SUDHL5 (cell line): Measurements from ENCODE around the genes FSD1L and TMEM38B.

DNA sequence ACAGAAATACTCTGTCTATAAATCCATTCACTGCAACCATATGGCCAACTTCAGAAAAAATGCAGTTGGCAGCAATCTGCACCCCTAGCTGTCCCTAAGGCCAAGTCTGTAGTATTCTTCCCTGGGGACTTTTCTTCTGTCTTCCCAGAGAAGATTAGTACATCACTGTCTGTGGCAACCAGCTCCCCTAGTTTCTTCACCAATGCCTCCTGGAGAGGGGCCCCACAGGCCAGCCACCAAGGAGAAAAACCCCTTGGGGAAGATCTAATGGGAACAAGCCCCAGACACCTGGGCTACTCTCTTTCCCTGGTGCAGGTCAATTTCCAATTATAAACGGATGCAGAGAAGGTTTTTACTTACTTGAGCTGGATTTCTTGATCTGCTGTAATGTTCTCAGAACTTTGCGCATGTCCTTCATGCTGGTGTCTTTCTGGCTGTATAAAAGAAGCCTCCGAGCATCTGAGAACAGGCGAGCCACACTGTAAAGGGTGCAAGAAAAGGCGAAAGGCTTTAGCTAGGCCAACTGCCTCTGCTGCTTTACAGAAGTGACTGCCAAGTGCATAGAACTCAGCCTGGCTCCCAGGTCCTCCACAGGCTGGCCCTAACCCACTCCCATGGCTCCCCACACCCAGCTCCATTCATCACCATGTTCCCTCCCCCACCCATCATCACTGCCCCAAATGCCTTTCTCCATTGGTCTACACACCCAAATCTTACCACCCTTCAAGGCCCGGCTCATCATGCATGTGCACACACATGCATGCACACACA is 45.1 kb downstream of the ABCA1 start:
- PRO-cap: no peak

DNA sequence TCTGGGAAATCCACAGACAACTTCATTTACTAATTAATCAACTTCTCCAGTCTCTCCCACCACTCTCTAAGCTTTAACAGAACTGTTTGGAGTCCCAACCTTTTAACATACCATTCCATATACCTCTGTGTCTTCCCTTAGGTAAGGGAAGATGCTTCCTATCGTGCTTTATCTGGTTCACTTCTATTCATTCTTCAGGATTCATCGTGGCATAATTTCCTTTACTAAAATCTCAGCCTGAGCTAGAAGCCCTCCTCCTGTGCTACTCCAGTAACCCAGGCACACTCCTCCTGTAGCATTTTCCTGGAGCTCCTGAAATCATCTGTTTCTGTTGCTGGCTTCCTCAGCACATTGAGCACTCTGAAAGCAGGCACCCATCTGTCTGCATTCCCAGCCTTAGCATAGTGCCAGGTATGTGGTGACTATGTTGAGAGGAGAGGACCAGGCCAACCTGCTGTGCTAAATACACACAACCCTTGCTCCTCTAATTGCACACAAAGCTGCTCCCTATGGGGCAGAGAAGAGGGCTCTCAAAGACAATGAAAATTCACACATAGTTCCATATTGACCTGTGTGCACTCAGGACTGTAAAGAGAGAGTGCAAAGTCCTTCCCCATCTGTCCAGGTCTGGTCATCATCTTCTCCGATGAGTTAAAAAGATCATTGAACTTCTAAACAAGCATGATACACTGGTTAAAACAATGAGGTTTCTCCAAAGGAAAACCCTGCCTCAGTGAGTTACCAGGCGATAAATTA is 38.5 kb downstream of the ABCA1 start:
- PRO-cap: no peak

DNA sequence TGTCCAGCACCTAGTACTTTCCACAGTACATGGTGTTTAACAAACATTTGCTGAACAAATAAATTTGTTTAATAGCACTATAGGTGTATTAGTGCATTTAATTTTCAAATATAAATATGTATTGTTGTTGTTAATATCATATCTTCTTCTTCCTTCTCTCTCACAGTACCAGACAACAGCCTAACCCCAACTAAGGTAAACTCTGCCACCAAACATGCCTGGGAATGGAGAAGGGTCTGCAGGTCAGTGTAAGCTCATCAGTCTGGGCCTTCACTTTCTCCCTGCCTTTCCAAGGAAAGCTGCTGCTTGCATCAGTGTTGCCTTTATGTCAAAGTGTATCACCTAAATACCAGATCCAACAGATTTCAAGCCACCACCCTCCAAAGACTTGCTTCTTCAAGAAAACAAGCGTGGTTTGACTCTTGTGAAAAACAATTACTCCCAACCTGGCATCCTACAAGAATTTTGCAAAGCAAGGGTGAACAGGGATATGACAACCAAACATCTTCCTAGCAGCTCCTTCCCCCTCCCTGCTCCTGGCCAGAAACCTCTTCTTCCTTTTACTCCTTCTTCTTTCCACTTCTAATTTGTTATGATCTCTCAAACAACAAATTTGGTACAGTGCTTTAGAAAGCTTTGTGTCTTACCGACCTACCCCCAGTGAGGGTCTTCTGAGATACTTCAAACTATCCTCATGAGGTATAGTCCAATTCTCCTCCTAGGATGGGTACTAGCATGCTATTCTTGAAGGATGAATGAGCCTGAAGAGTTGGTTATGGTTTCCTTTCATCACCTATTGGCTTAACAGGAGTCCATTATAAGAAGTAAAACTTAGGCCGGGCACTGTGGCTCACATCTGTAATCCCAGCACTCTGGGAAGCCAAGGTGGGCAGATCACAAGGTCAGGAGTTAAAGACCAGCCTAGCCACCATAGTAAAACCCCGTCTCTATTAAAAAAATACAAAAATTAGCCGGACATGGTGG is 9.2 kb downstream of the ABCA1 start:
- PRO-cap: no peak

DNA sequence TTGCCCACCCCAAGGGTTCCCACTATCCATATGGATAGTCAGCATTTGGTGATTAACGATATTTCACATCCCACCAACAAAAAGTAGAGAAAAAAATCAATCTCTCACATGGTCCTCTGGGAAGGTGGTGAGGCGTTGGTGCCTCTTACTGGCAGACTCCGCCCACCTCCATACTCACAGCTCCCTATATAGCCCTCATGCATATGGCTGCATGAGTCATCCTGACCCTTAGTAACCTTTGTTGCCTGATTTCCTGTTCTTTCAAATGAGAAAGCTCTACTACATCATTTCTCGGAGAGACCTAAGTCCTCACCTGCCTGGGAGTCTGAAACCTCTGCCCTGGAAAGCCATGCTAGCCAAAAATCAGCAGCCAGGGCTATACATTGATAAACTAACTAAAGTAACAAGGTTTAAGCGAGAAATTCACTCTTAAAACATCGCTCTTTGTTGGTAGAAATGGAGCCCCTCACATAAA is 33.3 kb upstream of the ABCA1 start:
- PRO-cap: no peak

DNA sequence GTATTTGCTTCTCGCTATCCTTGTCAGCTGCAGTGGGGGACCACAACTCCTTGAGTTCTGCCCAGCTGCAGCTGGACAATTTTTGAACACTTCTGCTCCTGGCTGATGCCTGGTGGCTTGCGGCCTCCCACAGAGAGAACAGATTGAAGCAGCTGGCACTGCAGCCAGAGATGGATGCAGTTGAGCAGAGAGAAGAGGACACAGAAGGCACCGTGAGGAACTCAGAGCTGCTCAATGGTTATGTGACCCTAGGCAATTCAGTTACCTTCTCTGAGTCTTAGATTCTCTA is 134.5 kb upstream of the ABCA1 start:
- PRO-cap: no peak

DNA sequence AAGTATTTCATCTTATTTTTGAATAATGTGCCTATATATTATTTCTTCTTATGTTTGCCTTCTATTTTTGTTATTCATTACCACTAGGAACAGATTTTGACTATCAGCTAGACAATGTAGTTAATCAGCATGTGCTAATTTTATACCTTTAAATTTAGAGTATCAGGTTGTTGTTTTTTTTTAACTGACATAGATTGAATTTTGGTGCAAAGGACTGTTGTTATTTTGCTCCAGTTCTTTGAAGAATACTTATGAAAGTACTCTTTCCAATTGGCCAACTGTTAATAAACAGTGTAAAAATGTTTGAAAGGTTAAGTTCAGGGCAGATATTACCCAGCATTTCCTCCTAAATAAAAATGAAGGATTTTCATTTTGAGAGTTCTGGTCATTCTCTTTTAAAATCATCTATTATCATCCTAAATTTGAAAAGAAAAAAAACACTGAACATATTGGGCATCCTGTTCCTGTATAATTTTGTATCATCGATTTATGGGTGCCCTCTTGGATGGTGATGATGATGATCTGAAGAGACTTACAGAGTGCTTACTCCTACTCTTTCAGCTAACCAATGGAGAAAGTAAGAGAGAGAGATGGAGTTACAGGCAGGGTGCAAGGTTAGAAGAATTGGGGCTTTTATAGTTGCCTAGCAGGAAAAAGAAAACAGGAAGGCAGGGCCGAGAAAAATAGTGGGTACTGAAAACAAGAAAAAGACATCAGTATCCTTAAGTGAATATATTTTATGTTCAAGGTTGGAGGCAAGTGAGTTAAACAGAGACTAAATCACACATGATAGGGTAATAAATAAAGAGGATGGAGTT is 94.6 kb upstream of the FSD1L start:
- PRO-cap: no peak

DNA sequence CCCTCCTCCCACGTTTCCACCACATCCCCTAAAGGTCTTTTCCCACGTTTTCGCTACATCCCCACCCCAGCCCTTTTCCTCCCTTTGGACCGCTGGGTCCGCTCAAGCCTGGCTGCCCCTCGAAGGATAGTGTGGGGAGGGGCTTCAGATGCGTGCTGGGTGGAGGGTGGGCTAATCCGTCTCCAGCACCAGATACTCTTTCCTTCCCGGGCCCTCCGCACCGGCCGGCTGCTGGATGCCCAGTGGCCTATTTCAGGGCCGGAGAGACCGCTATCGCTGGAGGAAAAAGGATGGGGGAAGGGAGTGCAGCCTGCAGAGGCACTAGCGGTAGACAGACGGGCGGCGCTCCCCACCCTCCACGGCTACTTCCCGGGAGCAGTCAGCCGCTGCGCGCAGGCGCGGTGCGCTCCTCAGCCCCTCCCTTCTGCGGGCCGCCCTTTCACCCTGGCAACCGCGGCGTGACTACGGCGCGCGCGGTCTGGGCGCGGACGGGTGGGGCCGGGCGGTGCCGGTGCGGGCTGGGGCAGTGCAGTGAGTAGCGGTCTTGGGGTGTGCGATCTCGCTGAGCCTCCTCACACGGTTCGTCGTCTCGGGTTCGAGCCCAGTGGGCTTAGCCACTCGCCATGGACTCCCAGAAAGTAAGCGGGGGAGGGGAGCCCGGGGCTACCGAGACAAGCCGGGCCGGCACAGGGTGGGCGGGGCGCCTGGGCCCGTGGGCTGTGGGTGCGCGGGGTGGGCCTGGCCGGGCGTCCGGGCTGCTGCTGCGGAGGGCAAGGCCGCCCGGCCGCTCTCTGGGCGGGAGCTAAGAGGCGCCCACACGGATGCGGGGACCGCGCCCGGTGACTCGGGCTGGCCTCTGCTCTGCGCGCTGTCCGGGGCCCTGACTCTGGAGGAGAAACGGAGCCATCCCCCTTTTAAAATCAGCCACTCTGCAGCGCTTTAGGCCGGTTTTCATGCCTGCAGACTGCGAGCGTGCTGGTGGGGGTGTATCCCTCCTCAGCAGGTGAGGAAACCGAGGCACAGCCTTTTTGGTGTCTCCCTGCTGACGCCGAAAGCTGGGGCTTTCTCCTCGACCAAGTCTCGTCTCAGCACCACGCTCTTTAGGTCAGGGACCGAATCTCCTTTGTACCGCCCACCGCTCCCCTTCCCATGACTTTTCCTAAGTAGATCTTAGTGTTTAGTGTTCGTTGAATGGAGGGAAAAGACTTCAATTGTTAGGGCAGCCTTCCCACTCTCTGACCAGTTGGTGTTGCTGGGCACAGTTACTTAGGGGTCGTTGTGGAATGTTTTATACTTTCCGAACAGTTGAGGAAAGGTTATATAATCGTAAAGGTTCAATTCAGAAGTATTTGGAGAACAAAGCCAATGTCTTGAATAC is at the start of gene FSD1L:
Gene FSD1L, plus strand, starts transcription at position 437 of the 1,378 bp plus-strand sequence.
- PRO-cap: bidirectional peak, plus-strand start at position 529 of the sequence, minus-strand start at position 369 of the sequence; unidirectional peak, plus-strand start at position 818 of the sequence

DNA sequence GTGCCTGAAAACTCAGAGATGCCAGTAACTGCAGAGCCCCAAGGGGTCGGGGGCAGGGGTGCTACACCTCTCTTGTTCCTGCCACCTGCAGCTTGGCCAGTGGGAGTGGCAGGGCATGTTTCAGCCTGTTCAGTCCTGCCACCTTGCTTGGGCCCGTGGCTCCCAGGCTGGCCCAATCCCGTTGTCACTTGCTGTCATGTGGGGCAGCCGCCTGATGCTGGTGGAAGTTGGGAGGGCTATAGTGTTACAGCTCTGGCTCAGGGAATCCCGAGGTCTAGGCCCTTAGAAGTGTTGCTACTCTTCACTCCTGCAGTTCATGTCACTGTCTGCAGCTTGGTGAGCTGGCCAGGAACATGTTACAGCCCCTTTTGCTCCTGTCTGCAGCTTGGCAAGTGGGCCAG is 10.1 kb downstream of the FSD1L start:
- PRO-cap: no peak

- PRO-cap: bidirectional peak, plus-strand start at chr9:105694620, minus-strand start at chr9:105694411; unidirectional peak, plus-strand start at chr9:105694942; bidirectional peak, plus-strand start at chr9:105695248, minus-strand start at chr9:105695173
These were observed at the start of gene TMEM38B for GRCh38 chr9:105694290-105695335. Gene TMEM38B (plus strand): TSS chr9:105694541.

- PRO-cap: no peak
These were observed 164.7 kb upstream of the ZNF462 start for GRCh38 chr9:106698247-106698684.

DNA sequence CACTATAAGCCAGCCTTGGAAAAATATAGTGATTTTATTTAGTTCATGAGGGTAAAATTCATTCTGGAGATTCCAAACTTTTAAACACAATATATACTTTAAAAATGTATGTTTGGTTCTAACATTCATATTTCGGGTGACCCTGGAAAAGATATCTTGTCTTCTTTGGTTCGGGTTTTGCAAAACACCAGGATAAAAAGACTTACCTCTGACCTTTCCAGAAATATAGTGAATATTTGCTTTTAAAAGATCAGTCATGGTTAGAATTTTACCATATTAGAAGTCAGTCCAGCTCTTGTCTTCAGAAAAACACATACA is 33.6 kb upstream of the ZNF462 start:
- PRO-cap: no peak

DNA sequence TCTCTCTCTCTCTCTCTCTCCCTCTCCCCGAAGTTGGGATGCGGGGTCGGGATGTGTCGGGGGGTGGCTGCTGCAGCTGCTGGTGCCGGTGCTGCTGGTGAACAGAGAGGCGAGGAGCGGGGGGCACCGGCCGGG is 992 bp downstream of the ZNF462 start:
- PRO-cap: no peak

DNA sequence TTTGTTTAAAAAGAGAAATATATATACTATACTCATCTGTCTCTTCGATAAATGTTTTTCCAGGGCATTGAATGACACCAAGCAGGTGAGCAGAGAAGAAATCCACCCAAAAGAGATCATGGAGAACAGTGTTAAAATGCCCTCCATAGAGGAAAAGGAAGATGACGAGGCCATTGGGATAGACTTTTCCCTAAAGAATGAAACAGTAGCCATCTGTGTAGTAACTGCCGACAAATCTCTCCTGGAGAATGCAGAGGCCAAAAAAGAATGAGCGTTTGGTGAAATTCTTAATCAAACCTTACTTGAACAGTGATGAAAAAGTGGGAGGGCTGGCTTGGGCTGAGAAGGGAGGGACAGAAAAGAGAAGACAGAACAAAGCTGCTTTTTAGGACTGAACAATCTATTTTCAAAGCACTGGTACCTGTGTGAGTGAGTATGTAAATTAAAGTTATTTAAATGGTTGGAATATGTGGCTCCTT is 147.8 kb downstream of the ZNF462 start:
- PRO-cap: no peak

- PRO-cap: no peak
These were observed 105.9 kb upstream of the RAD23B start for GRCh38 chr9:107177197-107177497.

DNA sequence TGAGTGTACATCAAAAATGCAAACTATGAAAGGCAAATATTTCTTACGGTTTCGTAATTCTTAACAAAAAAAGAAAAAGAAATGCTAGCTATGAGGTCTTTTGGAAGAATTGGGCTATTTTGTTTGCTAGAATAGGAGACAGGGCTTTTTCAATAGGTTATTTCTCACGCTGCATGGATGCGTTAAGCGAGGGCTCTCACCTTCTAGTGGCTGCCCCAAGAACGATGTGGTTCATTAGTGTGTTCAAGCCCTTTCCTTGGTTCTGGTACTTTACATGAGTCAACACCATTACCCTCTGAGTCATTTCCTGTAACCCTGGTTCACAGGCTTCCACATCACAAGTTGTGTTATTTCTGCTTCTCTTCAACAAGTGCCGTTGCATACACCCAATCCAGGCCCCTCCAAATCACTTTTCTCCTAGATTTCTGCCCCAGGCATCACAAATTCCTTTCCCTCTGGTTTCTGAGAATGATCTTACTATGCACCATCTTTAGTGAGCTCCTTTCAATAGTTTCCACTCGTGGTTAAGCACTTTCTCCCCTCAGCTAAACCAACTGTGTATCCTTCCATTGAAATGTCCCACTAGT is 69.6 kb upstream of the RAD23B start:
- PRO-cap: no peak

DNA sequence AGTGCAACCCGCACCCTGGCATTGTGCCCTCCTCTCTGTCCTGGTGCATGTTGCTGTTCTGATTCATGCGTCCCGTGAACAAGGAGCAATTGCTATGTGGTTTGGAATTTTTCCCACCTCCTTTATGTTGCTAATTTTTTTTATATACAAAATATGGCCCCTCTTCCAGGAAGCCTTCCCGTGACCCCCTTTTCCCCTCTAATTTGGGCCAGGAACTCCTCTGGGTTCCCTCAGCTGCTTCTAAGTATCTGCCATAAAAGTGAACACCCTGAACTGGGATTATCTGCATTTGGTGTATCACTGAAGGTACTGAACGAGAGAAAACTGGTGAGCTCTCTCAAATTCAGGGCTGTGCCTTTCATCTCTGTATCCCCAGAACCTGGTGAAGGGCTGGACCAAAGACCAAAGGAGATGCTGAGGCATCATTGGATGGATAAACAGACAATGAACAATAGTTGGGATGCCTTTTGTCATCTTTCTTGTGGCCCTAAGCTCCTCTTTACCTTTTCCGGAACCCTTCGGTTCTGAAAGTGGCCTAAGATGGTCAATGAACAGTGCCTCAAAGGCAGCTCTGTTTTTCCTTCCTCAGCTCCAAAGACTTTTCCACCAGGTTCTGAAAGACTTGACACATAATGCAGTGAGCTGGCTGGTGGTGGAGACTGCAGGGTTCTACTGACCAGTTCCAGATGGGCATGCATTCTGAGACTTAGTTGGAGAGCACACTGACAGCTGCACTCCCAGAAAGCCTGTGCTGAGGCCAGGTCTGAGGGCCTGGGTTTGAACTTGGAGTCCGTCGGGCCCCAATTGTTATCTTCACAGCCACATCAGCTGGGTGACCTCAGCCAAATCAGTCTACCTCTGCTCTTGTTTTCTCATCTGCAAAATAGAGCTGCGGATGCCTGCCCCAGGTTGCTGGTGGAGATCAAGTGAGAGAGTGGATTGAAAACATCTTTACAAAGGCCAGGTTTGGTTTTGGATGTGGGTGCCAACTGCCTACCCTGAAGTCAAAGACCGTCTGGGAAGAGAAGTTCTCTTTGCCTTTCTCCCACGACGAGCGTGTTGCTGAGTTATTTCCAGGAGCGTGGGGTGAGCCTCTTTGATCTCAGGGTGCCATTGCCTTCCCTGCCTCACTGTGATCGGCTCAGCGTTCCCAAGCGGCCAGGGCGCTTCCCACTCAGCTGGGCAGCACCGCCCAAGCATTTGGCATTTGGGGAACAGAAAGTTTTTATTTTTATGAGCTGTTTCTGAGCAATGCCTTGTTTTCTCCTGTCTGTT is 54.5 kb downstream of the RAD23B start:
- PRO-cap: no peak

DNA sequence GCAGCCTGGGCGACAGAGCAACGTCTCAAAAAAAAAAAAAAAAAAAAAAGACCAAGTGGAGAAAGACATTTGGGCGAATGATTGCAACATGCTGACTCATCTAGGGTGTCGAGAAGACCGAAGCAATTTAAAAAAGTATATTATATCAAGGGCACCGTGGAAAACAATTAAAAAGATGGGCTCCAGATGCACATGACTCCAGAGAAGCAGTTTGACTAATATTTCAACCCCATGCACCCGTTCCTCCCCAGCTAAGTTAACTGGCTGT is 9.1 kb downstream of the KLF4 start:
- PRO-cap: no peak

DNA sequence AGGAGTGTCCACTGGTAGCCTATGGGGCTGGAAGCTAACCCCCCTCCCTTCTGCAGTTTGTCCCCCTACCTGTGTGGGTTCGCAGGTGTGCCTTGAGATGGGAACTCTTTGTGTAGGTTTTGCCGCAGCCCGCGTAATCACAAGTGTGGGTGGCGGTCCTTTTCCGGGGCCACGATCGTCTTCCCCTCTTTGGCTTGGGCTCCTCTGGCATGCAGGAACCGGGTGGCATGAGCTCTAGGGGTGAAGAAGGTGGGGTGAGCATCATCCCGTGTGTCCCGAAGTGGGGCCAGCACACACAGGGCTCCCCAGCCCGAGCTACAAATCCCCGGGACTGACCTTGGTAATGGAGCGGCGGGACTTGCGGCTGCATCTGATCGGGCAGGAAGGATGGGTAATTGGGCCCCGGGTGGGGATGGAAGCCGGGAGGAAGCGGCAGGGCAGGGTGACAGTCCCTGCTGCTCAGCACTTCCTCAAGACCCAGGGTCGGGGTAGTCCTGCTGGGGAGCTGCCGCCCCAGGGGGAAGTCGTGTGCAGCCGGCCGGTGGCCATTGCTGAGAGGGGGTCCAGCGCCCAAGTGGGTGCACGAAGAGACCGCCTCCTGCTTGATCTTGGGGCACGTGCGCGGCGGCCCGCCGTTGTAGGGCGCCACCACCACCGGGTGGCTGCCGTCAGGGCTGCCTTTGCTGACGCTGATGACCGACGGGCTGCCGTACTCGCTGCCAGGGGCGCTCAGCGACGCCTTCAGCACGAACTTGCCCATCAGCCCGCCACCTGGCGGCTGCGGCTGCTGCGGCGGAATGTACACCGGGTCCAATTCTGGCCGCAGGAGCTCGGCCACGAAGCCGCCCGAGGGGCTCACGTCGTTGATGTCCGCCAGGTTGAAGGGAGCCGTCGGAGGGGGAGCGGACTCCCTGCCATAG is 2.4 kb downstream of the KLF4 start:
- PRO-cap: no peak

GRCh38 chr9:107488666-107489640 is 616 bp downstream of the KLF4 start:
- PRO-cap: no peak

DNA sequence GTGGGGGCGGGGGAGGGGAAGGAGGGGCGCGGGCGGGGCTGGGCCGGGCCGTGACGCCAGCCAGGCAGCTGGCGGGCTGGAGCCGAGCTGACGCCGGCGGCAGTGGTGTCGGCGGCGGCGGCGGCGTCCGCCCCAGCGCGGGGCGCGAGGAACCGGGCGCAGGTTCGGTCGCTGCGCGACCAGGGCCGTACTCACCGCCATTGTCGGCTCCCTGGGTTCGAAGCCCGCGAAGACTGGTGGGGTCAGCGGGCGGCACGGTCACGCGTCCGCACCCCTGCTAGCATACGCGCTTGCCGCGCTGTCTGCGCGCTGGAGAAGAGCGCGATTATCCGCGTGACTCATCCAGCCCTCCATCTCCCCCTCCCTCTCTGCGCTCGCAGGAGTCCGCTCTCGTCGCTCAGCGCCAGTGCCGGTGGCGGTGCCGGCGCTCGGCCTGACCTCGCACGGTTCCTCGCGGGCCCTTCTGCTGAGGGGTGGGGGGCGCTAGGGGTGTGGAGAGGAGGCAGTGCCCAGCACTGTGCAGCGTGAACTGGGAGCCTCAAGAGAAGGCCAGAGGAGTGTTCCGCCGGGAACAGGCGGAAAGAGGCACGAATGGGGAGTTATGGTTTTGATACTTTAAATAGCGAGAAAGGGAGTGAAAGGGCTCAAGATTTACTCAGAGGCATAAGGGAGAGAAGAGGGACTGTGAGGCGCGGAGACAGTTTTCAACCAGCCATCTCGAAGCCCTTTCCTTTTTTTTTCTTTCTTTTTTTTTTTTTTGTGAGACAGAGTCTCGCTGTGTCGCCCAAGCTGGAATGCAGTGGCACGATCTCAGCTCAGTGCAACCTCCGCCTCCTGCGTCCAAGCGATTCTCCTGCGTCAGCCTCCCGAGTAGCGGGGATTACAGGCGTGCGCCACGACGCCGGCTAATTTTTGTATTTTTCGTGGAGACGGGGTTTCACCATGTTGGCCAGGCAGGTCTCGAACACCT is 640 bp upstream of the KLF4 start:
- PRO-cap: no peak